Panc1 (cell line): ENCODE measurements around a stretch of chr17.

DNA sequence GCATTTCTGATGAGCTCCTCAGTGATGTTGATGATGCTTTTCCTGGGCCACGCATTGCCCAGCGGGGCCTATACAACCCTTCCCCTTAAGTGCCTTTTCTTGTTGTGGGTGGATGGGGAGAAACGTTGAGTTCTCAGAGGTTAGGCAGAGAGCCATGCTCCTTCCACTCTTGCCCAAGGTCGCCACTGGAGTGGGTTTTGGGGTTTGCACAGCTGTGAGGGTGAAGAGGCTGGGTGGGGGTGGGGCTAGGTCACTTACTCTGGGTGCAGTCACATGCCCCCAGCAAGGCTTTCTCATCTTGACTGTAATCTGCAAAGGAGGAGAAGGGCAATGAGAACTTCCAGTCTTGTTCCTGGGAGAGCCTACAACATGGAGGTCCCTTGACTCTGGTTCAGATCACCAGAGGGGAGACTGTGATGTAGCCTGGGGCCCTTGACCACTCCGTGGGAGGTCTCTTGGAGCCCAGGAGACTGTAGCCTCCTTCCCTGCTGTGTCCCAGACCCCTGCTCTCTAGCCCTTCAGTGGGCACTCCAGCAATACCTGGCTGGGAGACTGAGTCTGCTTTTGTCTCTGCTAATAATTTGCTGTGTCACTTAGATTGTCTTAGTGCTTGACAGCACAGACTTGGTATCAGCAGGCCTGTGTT is 42.4 kb downstream of the PRKAR1A start:
- RRBS, 2 experiments = no CpG with 5 or more reads among the region's 5 CpGs

DNA sequence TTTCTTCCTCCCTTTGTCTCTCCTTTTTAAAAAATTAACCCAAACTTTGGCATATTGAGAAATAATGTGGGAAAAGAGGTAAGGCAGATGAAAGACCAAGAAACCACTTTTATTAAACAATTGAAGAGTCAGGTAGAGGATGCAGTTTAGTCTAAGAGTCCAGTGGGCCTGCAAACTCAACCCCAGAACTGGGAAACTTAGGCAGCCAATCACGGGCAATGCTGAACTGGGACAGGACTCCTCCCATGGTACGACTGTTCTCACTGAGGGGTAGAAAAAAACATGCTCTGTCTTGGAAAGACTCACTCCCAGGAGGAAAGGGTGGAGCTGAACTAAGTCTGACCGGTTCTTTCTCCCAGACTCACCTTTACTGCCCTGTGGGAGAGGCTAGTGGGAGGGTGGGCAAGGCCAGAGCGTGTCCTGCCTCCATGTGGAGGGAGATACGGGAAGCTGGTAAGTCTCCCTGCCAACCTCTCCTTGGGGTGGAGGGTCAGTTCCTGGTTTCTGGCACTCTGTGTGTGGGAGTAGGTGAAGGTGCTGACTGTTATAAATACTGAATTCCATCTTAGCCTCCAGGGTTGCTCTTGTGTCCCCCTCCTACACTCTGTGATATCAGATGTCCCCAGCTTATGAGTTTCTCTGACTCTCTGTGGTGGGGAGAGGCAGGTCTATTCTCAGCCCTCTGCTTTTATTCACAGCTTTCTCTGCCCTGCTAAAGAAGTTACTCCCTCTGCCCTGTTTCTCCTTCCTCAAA is 26.7 kb upstream of the FAM20A start:
- RRBS, 2 experiments = no CpG with 5 or more reads among the region's 5 CpGs

DNA sequence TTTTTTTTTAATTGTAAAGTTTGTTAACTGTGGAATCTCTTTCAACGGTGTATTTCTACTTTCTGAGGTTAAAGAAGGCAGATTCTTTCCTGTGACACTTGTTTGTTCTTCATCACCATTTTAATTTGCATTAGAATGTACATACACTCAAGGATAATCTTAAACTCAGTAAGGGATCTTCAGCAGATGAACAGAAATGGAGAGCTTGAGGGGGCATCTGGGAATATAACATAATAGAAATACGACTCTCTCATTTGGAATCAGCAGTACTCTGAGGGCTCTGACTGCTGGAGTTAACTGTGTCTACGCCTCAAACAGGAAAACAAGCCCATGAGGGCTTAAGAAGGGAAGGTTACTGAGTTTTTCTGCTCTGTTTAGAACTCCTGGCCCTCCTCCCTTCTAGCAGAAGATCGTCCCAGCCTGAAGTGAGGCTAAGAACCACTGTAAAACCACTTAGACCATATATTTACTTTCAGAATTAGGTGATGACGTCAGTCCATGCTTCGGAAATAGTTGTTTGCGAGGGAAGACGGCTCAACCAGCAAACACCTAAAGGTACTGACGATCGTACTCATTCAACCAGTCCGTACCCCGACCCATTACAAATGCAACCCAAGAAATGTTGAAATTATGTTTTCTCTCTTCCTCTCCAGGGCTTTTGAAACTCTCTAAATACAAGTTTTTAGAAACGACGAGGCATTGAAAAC is 148.6 kb upstream of the FAM20A start:
- RRBS, 2 experiments = no CpG with 5 or more reads among the region's 14 CpGs

GRCh38 chr17:68794556-68795505 is 160.4 kb downstream of the ABCA8 start:
- RRBS, 2 experiments = no CpG with 5 or more reads among the region's 7 CpGs

- RRBS, 2 experiments = no CpG with 5 or more reads among the region's 8 CpGs
Measured at GRCh38 chr17:68820795-68821559, 134.2 kb downstream of the ABCA8 start.

GRCh38 chr17:68824665-68825254 is 130.4 kb downstream of the ABCA8 start:
- RRBS, 2 experiments = no CpG with 5 or more reads among the region's 5 CpGs

DNA sequence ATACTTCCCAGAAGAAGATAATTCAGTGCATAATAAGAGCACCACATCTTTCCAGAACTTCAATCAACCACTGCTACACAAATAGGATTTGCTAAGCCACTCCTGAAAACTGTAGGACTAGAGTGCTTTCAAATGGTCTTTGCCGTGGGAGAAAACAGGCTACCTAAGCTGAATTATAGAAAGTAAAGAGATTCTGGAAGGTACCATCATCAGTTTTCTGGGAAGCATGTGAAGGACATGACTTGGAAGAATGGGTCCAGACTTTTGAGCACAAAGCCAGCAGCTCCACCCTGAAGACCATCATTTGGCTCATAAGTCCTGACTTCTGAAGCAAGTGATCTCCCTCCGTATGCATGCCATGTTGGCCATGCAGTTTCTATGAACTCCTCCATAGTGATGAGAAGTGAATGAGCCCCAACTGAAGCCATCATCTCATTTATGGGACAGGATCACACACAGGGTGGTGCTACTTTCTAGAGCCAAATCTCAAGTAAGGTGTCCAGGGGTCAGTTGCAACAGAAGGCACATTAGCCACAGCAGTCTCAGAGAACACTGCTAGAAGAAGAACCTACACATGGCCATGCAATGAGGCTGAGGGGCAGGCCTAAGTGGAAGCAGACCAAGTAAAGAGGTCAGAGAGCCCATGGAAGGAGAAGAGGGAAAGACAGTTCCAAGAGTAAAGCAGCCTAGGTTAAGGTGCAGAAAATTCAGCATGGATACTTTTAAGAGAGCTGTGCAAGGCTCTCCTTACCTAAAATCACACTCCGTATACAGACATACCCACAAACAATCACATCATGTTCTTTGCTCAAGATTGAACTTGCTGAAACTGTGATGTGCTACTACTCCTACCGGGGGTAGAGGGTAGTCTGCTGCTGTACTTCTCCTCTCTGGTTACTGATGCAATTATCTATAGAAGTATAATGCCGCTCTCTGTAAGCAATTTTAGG is 1.9 kb downstream of the ABCA8 start:
- RRBS, 2 experiments = no CpG with 5 or more reads among the region's 5 CpGs

GRCh38 chr17:68994523-68995624 is 39.7 kb upstream of the ABCA8 start:
- RRBS, 2 experiments = no CpG with 5 or more reads among the region's 11 CpGs

DNA sequence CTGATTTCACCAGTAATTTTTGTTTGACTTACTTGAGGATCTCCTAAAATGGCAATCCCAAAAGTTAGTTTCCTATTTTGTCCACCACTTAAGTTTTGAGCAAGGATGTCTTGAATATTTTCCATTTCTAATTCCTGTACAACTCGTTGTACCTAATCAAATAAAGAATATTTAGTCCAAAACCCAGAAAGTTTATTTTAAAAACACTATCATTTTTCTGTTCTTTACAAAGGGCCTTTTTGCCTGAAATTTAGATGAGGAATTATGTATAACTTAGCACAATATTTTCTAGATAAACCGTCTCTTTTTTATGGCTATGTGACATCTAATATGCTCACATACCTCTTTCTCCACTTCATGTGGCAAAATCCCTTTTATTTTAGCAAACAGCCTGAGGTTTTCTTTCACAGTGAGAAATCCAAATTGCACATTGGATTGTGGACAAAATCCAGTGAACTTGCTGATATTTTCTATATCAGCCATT is 33.4 kb downstream of the ABCA9 start:
- RRBS, 2 experiments = no CpG with 5 or more reads among the region's 2 CpGs

GRCh38 chr17:69084840-69085476 is 24.2 kb upstream of the ABCA9 start:
- RRBS, 2 experiments = no CpG with 5 or more reads among the region's 13 CpGs

GRCh38 chr17:69175664-69176216 is 34.0 kb upstream of the ABCA6 start:
- RRBS, 2 experiments = no CpG with 5 or more reads among the region's 3 CpGs

DNA sequence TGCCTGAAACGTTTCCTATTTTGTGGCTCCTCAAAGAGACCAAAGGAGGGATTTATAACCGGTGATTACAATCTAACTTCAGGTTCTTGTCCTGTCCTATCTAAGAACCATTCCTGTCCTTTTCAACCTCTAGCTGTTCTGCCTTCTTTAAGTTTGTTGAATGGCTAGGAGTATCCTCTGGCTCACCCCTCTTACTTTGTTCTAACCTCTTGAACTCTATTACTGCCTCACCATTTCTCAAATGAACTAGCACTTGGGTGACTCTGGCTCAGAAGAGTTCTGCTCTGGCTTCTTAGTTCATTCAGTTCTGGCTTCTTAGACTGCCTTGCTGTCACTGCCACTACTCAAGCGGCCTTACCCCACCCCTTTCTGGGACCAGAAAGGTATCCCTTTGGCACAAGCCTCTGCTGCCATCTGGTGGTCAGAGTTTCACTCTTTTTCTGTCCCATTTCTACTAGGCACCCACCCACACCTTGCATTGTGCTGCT is 6.7 kb upstream of the ABCA10 start:
- RRBS, 2 experiments = no CpG with 5 or more reads among the region's 3 CpGs

- RRBS, 2 experiments = no CpG with 5 or more reads among the region's 8 CpGs
Measured at GRCh38 chr17:69325460-69325850, 1.5 kb downstream of the ABCA5 start.

DNA sequence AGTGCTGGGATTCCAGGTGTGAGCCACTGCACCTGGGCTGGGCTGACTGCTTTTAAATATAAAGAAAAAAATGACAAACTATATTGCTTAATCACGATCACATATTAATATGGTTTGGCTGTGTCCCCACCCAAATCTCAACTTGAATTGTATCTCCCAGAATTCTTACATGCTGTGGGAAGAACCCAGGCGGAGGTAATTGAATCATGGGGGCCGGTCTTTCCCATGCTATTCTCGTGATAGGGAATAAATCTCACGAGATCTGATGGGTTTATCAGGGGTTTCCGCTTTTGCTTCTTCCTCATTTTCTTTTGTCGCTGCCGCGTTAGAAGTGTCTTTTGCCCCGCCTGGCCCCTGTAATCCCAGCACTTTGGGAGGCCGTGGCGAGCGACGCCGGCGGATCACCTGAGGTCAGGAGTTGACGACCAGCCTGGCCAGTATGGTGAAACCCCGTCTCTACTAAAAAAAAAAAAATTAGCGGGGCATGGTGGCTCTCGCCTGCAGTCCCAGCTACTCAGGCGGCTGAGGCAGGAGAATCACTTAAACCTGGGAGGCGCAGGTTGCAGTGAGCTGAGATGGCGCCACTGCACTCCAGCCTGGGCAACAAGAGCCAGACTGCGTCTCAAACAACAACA is 220.0 kb downstream of the KCNJ2 start:
- RRBS, 2 experiments = no CpG with 5 or more reads among the region's 24 CpGs

DNA sequence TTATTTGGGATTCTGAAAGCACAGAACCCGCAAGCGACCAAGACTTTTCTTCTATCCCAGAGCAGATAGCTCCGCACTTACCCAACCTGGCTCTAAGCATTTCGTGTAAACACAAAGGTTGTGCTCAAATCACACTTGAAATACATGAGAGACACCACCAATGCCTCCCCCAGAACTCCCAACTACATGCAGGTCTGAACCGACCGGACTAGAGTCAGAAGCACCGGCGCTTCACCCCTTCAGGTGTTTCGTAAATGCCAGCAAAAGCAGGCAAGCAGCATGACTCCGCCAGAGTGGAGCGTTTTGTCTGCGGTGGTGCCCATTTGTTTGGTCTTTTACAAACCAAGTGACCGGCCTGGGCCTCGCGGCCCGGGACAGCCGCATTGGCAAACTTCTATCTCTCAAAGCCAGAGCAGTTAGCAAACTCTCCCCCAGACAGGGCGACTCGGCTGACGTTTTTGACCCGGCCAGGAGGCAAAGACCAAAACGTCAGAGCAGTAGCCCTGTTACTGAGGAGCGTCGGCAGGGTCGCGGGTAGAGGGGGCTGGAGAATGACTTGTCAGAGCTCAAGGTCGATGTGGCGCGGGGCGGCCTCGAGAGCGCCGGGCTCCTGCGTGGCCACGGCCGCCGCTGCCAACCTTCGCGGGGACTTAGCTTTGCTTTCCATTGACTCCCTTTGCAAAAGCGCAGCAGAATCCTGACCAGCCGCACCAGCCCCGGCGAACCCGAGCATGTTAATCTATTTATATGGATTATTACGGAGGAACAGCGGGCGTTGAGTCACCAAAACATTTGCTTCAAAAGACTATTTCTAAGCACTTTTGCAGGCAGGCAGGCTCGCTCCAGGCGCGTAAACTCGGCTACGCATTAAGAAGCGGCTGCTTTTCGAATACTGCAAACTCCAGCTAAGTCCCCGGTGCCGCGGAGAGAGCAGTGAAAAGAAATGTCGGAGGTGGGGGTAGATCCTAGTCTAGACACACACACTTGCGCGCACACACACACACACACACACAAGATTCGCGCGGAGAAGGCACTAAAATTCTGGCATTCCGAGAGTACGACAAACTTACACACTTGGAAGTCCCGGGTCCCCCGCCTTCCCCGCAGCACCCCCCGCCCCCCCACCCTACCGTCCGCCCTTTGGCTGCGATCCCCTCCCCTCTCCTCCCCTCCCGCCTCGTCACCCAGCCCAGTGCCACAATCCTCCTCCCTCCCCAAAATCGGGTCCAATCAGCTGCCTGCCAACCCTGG is 702 bp upstream of the SOX9 start:
- RRBS, 2 experiments = 2 to 12% methylated on average over 6 to 18 of the region's 75 CpGs

DNA sequence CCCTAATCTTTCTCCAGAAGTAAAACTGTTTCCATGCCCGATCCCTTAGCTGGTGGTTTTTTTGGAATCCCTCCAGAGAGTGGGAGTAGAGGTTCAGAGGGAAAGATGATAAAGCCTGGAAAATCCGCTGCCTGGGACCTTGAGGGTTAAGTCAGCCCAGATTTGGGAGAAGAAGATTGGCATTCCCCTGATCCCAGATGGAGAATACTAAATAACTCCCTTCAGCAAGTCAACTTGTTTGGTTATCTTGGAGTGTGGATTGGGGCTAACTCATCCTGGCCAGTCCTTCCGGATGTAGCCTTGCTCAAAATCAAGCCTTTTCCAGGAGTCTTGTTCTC is 71.4 kb downstream of the SOX9 start:
- RRBS, 2 experiments = no CpG with 5 or more reads among the region's 3 CpGs

GRCh38 chr17:72305954-72306605 is 185.3 kb downstream of the SOX9 start:
- RRBS, 2 experiments = no CpG with 5 or more reads among the region's 9 CpGs

DNA sequence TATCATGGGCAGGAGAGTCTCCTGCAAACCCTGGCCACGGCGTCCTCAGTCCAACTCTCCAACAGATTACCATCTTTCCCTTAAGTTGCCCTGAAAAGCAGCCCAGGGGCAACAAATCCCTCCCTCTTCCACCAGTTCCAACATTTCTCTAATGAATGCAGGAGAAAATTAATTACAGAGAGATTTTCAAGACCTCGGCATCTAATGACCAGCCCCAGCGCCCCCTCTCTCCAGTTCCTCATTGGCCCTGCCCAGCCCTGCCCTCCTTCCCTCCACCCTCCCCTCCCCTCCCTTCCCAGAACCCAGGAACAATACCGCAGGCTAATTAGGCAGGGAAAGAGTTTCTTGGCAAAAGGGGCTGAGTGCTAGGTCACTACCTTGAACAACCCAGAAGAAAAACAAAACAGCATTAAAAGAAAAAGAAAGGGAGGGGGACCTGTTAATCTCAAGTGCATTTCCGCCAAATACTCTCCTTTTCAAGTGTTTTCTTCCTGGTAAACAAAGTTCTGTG is 215.2 kb downstream of the SOX9 start:
- RRBS, 2 experiments = no CpG with 5 or more reads among the region's 6 CpGs

DNA sequence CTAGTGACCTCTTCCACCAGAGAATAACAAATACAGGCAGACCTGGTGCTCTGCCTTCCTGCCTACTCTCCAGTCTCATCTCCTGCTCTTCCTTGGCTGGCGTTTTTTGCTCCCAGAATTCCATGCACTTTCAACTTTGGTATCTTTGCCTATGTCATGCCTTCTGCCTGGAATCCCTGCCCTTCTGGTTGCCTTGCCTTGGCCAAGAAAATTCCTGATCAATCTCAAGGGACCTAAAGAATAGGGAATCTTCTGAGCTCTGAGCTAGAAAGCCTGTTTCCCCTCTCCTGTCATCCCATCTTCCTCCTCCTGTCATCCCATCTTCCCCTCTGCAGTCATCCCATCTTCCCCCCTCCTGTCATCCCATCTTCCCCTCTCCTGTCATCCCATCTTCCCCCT is 216.4 kb downstream of the SOX9 start:
- RRBS, 2 experiments = no CpG with 5 or more reads among the region's 1 CpG

- RRBS, 2 experiments = no CpG with 5 or more reads among the region's 16 CpGs
Measured at GRCh38 chr17:72413469-72414293, 292.9 kb downstream of the SOX9 start.